ENCODE data around the genes GABRG1 and TEC.

DNA sequence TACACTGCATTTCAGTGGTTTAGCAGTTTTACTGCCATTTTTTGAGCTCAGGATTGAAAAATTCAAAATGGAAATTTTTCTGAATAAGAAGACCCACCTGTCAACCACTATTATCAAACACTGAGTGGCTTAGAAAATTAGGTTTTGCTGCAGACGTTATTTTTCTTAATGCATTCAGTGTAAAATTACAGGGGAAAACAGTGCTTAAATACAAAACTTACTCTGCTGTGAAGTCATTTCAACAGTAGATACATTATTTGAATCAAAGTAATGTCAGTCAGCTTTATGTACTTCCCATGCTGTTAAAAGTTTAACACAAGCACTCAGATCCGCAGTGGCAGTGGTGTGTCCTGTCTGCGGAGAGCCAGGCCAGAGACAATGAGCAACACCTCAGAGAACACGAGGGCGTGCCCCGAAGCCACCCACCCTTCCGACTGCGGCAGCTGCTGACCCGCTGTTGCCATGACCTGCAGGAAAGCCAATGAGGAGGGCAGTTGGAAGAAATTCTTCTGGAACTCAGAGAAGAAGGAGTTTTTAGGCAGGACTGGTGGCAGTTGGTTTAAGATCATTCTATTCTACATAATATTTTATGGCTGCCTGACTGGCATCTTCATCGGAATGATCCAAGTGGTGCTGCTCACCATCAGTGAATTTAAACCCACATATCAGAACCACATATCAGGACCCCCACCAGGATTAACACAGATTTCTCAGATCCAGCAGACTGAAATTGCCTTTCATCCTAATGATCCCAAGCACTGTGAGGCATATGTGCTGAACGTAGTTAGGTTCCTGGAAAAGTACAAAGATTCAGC lies 38.6 kb downstream of the SLC30A9 start:
- PRO-cap, result no peak

DNA sequence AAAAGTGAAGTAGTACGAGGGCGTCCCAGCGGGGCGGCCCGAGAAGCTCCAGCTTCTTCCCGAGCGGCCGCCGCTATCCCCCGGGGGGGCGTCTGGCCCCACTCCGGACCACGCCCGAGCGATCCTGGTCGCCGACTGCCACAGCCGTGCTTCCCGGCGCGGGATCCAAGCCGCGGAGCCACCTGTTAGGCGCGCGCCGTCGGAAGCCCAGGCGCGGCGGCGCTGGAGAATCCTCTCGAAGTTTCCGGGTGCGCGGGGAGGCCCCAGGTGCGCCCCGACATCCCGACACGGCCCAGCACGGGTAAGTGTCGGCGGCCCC lies 1.2 kb downstream of the BEND4 start:
- PRO-cap, result no peak

DNA sequence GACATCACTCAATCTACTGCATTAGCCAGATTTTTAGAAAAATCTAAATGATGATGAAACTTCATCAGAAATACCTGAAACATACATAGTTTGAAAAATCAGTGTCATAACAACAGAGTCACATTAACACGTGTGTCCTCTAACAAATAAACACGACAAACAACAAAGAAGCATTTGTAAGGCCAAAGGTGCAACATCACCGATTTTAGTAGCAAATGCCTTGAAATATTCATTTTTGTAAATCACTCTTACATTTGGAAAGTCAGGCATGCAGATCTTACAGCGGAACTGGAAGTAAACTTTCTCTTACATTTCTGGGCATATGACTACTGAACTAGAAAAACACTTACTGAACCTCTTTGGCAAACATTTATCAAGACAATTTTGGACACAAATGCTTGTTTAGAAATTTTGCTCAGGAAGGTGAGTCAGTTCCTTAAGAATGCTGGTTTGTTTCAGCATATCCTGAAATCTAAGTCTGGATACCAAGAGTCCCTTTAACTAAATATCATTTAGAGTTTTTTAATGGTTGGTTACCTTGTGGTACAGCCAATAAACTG lies 14.8 kb downstream of the SHISA3 start:
- PRO-cap, result no peak

DNA sequence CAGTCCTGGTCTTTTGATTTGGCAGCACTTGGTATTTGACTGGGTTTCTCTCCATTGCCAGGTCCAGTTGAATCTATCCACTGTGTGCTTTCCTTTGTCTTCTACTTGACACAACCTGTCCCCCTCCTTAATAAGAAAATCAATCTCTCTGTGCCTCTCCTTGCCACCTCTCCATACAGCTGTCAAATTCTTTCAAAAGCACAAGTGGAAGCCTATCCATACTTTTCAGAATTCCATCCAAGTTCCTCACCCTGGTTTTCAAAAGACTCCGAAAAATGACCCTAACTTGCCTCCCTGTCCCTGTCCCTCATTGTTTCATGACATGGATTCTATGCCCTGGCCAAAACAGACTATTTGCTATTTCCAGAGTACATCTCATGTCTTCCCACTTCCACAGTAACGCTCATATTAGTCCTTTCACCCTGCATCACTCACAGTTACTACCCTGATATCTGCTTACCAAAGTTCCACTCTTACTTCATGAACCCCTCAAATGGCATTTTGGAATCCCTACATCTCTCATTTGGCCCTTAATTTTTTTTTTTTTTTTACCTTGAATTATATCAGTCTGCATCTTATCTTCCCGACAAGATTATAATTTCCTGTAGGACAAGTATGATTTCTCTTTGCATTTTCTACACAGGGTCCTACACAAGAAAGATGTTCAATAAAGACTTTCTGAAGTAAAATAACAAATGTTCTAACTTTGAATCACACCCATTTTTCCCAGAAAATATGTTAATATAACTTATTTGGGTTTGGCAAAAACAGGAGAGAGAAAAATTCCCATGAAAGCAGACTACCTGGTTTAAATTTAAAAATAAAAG lies 47.1 kb downstream of the ATP8A1 start:
- PRO-cap, result no peak

GRCh38 chr4:42638797-42639361 lies 18.0 kb downstream of the ATP8A1 start:
- PRO-cap, result no peak

- PRO-cap, result no peak
Measured at GRCh38 chr4:44016547-44017347, 431.9 kb downstream of the KCTD8 start.

GRCh38 chr4:45119997-45120706 lies 393.8 kb upstream of the GNPDA2 start:
- PRO-cap, result no peak

GRCh38 chr4:45324757-45325154 lies 598.4 kb upstream of the GNPDA2 start:
- PRO-cap, result no peak

- PRO-cap, result no peak
Measured at GRCh38 chr4:46123732-46124441, at the start of gene GABRG1. Gene GABRG1, minus strand, starts transcription at chr4:46124054.

- PRO-cap, result no peak
Measured at GRCh38 chr4:46992923-46993286, 476 bp downstream of the GABRA4 start.

DNA sequence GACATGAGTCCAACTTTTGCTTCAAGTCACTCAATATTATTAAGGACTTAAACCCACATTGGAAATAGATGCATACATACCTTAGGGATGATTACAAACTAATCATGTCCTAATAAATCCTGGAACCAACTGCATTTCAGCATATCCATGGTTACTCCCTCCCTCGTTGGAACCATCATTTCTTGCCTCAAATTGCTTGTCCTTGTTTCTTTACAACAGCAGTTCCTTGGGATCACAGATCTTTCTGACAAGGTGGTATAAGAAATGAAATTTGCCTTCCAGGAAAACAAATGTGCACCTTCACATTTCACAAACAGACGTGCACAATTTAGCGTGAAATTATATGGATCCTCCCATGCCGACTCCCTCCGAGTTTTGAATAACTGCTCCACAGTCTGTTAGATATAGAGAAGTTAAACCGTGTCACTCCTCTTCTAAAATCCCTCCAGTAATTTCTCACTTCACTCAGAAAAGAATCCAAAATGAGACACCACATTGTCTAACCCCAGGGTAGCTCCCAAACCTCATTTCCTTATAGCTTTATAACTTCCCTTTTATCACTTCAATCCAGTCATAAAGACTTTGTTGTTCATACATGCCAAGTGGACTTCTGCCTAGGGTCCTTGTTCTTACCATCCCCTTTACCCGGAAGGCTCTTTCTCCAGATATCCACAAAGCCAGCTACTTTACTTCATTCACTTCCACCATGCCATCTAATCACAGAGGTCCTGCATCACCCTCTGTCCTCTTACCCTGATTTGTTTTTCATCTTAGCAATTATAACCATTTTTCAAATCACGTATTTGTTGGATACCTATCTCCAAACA lies 156.1 kb downstream of the GABRB1 start:
- PRO-cap, result no peak

DNA sequence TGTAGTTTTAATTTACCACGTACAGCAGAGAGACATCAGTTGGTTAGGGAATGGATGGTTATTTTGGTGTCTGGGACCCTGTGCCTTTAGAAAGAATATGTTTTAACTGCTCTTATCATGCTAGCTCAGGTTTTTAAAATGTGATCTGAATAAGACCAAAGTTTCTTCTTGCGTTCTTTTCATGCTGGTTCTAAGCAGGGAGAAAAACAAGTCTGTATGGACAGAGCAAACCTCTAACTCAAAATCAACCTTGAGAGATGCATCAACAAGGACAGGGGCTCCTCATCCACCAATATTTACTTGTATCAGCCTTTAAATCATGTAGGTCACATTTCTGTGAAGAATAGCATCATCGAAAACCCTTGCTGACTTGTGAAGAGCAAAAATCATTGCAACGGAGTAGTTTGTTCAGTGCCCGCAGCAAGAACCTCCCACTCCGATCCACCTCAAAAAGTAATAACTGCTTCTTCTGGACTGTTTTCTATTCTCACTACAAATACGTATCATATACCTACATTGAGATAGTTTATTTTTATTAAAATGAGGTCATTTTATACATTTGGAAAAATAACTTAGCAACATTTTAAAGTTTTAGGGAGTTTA lies 1.2 kb downstream of the ATP10D start:
- PRO-cap, result no peak

- PRO-cap, result no peak
Measured at GRCh38 chr4:47548318-47548608, 63.2 kb downstream of the ATP10D start.

DNA sequence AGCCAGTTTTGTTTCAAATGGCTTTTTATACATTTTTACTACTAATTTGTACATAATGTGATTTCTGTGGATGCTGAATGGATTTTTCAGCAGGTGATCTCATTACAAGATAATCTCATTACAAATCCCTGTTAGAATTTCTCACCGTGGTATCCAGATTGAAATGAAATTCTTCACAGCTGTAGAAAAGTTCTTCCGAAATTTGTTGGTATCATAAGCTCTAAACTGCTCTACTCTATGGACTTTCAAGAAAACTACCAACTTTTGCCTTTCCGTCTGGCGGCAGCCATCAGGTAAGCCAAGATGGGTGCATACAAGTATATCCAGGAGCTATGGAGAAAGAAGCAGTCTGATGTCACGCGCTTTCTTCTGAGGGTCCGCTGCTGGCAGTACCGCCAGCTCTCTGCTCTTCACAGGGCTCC lies 131.8 kb downstream of the CORIN start:
- PRO-cap, result no peak

- PRO-cap, result no peak
Measured at GRCh38 chr4:47851686-47852075, 13.8 kb upstream of the CORIN start.

- PRO-cap, result no peak
Measured at GRCh38 chr4:48058450-48059112, 42.0 kb downstream of the NIPAL1 start.

DNA sequence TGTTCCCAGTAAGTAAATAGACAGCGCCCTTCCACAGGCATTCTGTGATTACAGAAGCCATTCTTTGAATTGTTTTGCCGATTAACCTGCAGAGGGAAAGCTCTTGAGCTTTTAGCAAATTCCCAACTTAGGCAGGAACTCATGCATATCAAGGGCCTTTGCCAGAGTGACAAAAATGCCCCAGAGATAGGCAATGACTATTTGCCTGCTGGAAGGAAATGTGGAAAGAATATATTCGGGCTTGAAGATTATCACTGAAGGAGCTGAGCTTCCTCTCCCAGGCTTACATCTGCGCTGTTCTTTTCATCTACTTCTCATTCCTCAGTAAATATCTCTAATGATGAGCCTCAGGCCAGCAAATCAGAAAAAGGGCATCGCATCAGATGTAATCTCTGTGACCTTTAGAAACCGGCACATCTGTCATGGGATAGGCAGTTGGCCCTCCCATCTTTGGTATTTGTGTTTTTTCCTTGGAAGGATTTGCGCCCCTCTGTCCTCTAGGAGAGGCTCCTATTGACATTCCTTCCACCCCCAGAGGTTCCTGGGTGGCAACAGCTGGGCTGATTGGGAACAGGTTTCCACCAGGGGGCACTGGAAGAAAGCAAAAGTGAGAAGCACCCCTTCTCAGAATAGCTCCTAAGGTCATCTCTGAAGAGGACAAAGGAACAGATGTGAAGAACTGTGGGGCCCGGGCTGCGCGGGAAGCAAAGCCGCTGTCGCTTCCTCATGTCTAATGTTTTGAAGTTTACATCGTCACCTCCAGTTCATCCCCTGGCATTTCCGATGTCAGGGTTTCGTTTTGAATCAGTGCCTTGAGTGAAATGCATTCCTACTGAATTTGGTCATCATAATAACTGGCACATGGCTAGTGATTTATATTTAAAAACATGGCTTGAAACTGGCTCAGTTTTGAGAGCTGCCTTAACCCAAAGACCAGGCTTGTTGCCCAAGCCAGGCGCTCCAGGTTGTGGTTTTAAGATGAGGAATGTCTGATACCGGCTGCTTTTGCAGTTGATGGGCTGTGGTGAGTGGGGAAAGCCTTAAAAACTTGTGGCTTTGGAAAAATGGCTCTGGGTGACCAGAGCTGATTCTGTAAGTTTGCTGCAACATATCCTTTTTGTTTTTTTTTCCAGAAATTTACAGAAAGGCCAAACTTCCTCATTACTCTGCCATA lies 6.3 kb downstream of the TXK start:
- PRO-cap, result no peak

GRCh38 chr4:48196513-48197113 lies 62.6 kb upstream of the TXK start:
- PRO-cap, result no peak

- PRO-cap, result bidirectional peak, plus-strand start at chr4:48270042, minus-strand start at chr4:48269867
Measured at GRCh38 chr4:48269748-48270521, at the start of gene TEC. Gene TEC, minus strand, starts transcription at chr4:48269838.

- PRO-cap, result no peak
Measured at GRCh38 chr4:49502198-49502397, 516.0 kb downstream of the CWH43 start.